ENCODE measurements around the genes PRSS38 and OBSCN.

- PRO-cap = no peak
- RAMPAGE, long total RNA, 5 experiments = no peak in any of the 5 experiments
- RRBS = no CpG with 5 or more reads among the region's 9 CpGs
These were observed at the start of gene PRSS38 for GRCh38 chr1:227815638-227815837. Gene PRSS38, plus strand, starts transcription at chr1:227815675.

GRCh38 chr1:227892494-227893095, 55.1 kb downstream of the WNT9A start:
- PRO-cap = no peak
- RAMPAGE, long total RNA, 5 experiments = no peak in any of the 5 experiments
- RRBS = no CpG with 5 or more reads among the region's 13 CpGs

- PRO-cap = no peak
- RAMPAGE, long total RNA, 5 experiments = no peak in any of the 5 experiments
- RRBS = no CpG with 5 or more reads among the region's 9 CpGs
These were observed 37.7 kb downstream of the WNT9A start for GRCh38 chr1:227910030-227910373.

- PRO-cap = unidirectional peak, plus-strand start at chr1:228060185; unidirectional peak, plus-strand start at chr1:228060209; unidirectional peak, minus-strand start at chr1:228060586; unidirectional peak, minus-strand start at chr1:228060639
- RAMPAGE, long total RNA, 5 experiments = no peak in any of the 5 experiments
- RRBS = 14% methylated on average over 4 of the region's 53 CpGs
These were observed 22.3 kb upstream of the ARF1 start for GRCh38 chr1:228059742-228061000.

GRCh38 chr1:228084195-228085014, 1.9 kb downstream of the ARF1 start:
- PRO-cap = unidirectional peak, minus-strand start at chr1:228084538
- RAMPAGE, long total RNA, 5 experiments = no peak in any of the 5 experiments
- RRBS = no CpG with 5 or more reads among the region's 8 CpGs

DNA sequence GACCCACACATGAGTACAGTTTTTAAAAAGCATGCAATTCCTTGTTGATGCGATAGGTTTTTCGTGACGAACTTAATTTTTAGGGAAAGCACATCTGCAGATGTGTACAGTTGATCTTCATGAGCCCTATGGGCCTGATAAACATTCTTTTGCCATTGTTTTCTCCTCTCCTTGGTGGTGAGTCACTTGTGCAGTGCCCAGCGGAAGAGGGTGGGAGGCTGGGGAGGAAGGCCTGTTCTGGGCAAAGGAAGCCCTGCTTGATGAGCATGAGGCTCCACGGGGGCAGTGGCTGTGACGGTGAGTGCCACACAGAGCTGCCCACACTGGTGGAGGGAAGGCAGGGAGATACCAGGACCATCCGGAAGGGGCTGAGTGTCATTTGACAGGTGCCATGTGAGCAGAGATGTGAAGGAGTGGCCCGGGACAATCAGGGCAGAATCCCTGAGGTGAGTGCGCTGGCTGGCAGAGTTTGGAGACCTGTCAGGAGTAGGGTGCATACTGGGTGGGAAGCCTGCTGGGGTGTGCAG, 5.4 kb downstream of the ARF1 start:
- PRO-cap = no peak
- RAMPAGE, long total RNA, 5 experiments = no peak in any of the 5 experiments
- RRBS = 24% methylated on average over 2 of the region's 9 CpGs

- PRO-cap = no peak
- RAMPAGE, long total RNA, 5 experiments = no peak in any of the 5 experiments
- RRBS = no CpG with 5 or more reads among the region's 11 CpGs
These were observed 9.9 kb downstream of the C1orf35 start for GRCh38 chr1:228093079-228093710.

DNA sequence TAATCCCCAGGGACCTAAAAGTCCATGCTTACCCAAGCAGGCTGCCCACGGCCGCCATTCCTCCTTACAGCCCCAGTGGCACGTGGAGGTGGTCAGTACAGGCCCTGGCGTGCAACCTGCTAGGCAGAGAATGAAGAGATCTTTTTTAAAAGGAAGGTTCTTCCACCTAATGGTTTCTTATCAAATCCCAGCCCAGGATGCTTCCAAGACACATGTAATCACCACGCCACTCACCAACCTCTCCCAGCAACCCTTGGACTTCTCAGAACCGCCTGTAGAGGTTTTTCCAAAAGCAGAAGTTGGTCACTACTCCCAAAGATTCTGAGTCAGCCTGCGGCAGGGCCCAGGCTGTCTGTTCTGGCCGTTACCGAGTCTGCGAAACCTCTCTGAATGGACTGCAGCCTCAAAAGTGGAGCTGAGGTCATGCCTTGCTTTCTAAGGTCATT, 873 bp downstream of the MRPL55 start:
- PRO-cap = unidirectional peak, plus-strand start at position 315 of the sequence
- RAMPAGE, long total RNA, 5 experiments = no peak in any of the 5 experiments
- RRBS = no CpG with 5 or more reads among the region's 10 CpGs

- PRO-cap = no peak
- RAMPAGE, long total RNA, 5 experiments = no peak in any of the 5 experiments
- RRBS = no CpG with 5 or more reads among the region's 11 CpGs
These were observed 2.8 kb downstream of the GUK1 start for GRCh38 chr1:228142829-228143348.

DNA sequence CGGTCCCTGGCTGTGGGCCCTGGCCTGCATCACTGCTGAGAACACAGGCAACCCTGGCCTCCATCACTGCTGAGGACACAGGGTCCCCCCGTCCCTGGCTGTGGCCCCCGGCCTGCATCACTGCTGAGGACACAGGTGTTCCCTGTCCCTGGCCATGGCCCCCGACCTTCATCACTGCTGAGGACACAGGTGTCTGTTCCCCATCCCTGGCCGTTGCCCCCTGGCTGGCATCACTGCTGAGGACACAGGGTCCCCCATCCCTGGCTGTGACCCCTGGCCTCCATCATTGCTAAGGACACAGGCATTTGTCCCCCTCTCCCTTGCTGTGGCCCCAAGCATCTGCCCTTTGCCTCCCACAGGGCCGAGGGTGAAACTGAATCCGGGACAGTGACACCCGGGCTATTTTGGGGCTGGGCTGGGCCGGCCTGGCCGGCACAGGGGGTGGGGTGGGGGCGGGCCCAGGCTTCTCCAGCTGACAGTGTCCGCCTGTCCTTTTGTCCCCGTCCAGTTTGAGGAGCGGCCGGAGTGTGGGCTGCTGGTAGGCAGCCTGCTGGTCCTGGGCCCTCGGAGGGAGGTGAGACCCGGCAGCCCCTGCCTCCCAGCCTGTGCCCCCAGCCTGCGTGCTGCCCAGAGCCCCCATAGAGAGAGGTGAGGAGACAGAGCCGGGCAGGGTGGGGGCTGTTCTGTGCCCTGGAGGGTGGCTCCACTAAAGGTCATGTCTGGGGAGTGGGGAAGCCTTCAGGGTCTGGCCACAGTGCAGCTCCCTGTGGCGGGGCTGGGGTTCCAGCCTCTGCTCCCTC, at the start of gene OBSCN:
Gene OBSCN (plus strand): TSS at position 507 of the 800 bp plus-strand sequence.
- PRO-cap = unidirectional peak, plus-strand start at position 507 of the sequence
- RAMPAGE, long total RNA, 5 experiments = start-site peak on the plus strand in 1 of 5 experiments, centred at position 478 of the sequence, 5 to 14 reads per replicate
- RRBS = 25% methylated on average over 8 of the region's 20 CpGs

GRCh38 chr1:228227180-228227736, 19.4 kb downstream of the OBSCN start:
- PRO-cap = no peak
- RAMPAGE, long total RNA, 5 experiments = no peak in any of the 5 experiments
- RRBS = no CpG with 5 or more reads among the region's 9 CpGs

- PRO-cap = no peak
- RAMPAGE, long total RNA, 5 experiments = start-site peak on the minus strand in 1 of 5 experiments, at chr1:228401084-228401189 at its widest, 17 reads per replicate
- RRBS = no CpG with 5 or more reads among the region's 19 CpGs
These were observed 5.7 kb downstream of the TRIM11 start for GRCh38 chr1:228400725-228401467.

DNA sequence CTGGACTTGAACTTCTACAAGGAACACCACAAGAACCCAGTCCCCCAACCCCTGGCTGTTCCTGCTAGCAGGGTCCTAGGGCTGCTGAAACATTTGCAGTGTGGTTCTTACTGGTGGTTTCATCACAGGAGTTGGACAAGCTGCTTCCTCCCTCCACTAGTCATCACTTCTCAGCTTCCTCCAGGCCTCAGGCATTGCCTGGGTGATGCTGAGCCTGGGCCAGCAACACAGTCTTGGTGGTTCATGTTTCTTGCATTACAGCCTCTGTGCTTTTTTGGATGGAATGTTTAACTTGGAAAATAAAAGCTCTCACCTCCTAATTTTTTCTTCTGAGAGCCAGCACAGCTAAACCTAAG, 66.1 kb upstream of the RHOU start:
- PRO-cap = no peak
- RAMPAGE, long total RNA, 5 experiments = no peak in any of the 5 experiments

- PRO-cap = unidirectional peak, minus-strand start at chr1:228833966
- RAMPAGE, long total RNA, 5 experiments = no peak in any of the 5 experiments
- RRBS = no CpG with 5 or more reads among the region's 8 CpGs
These were observed 98.5 kb downstream of the RHOU start for GRCh38 chr1:228833820-228834221.

GRCh38 chr1:228837837-228838916, 102.9 kb downstream of the RHOU start:
- PRO-cap = bidirectional peak, plus-strand start at chr1:228838236, minus-strand start at chr1:228838078
- RAMPAGE, long total RNA, 5 experiments = no peak in any of the 5 experiments
- RRBS = 35% methylated on average over 3 of the region's 13 CpGs

GRCh38 chr1:229091315-229091664, 179.6 kb upstream of the RAB4A start:
- PRO-cap = no peak
- RAMPAGE, long total RNA, 5 experiments = no peak in any of the 5 experiments
- RRBS = no CpG with 5 or more reads among the region's 4 CpGs

DNA sequence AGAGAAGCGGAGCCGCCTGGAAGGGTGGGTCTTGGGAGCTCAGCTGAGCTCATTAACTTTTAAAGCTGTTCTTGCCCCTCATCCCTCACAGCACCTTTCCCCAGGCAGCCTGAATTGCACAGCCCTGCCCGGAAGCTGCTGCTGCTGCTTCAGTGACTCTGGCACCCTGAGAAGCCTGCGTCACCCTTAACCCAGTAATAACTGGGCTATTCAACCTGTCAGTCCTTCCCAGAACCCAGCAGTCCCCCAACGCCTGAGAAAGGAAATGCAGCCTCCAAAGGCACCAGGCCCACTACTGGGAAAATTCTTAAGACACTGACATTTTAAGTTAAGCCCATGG, 162.0 kb upstream of the RAB4A start:
- PRO-cap = no peak
- RAMPAGE, long total RNA, 5 experiments = no peak in any of the 5 experiments
- RRBS = no CpG with 5 or more reads among the region's 5 CpGs

GRCh38 chr1:229221065-229222342, 49.4 kb upstream of the RAB4A start:
- PRO-cap = no peak
- RAMPAGE, long total RNA, 5 experiments = no peak in any of the 5 experiments
- RRBS = no CpG with 5 or more reads among the region's 10 CpGs

GRCh38 chr1:229229421-229230241, 41.3 kb upstream of the RAB4A start:
- PRO-cap = bidirectional peak, plus-strand start at chr1:229229608, minus-strand start at chr1:229229597; bidirectional peak, plus-strand start at chr1:229230041, minus-strand start at chr1:229229926
- RAMPAGE, long total RNA, 5 experiments = no peak in any of the 5 experiments
- RRBS = no CpG with 5 or more reads among the region's 9 CpGs

- PRO-cap = no peak
- RAMPAGE, long total RNA, 5 experiments = no peak in any of the 5 experiments
- RRBS = no CpG with 5 or more reads among the region's 8 CpGs
These were observed 17.1 kb downstream of the CCSAP start for GRCh38 chr1:229325669-229326267.

Data from stomach (tissue), 7 donors.